Endometrial microvascular endothelial cells (primary cell): ENCODE measurements around the gene IFT88.

DNA sequence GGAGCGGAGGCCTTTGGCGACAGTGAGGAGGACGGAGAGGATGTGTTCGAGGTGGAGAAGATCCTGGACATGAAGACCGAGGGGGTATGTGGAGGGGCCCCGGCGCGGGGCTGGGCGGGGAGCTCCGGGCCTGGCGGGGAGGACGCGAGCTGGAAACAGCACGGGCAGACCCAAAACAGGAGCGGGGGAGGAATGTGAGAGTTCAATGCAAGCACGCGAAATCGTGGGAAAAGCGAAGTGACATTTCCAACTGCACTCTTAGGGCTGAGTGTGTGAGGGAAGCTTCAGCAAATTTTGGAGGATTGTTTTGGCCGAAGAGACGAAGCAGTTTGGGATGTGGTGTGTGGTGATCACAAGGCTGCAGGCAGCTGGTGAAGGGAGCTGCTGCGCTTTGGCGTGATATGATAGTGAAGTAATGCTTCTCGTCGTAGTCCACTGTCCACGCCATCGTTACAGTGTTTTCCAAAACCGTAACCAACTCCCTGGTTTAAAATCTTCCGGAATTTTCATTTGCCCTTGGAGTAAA, 482 bp downstream of the MPHOSPH8 start:
- RAMPAGE, long total RNA: no peak

GRCh38 chr13:19864607-19865235, 1.3 kb upstream of the ZMYM5 start:
- RAMPAGE, long total RNA: no peak

DNA sequence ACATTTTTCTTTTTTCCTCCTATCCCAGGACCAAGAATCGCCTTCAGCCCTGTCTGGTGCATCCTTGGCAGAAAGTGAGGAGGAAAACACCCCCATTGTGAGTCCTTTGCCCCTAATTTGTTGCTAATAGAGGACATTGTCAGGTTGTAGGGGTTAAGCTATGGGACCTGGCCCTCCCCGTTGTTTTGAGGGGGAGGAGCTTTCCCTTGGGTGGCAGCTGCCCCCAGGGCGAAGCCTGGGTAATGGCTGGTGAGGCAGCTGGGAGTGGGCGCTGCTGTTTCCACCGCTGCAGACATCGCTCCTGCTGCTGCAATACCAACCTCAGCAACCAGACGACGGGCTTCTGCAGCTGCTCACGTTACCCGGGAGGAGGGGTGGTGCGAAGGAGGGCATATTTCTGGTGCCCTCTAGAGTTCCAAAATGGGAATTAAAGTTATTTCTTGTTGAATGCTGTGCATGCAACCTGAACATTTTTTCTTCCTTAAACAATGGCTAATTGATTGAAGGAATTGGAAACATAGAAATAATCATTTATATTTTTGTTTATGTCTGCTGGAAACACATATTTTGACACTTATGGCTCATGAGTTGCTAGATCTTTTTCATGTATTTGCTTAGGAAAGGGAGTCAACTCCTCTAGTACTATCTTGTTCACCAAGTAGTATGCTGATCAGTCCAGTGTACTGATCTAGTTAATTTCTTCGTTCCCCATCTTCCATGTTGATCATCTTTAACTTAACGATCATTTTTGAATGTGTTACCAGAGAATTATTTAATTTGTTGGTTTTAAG, 1.6 kb downstream of the ZMYM2 start:
- RAMPAGE, long total RNA: no peak

DNA sequence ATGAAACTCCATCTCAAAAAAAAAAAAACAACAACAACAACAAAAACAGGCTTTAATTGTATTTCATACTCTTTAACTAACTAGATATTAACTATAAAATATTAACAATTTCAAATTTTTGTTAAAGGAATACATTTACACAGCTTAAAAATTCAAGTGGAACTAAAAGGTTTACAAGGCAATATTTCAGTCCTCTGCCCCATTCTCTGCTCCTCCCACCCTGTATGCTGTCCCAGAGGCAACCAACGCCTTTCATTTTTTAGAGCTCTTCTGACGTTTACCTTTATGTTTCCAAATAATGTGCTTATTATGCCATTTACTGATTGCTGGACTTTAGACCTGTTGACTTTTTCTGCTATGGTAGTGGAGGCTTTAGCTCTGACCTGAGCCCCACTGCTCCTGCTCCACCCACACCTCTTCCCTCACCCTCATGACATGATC, 31.1 kb upstream of the GJB6 start:
- RAMPAGE, long total RNA: no peak

- RAMPAGE, long total RNA: no peak
Measured at GRCh38 chr13:20391369-20391895, 134.2 kb downstream of the CRYL1 start.

- RAMPAGE, long total RNA: no peak
Measured at GRCh38 chr13:20424856-20425650, 100.6 kb downstream of the CRYL1 start.

GRCh38 chr13:20566963-20567674, at the start of gene IFT88:
IFT88 (plus strand) TSS chr13:20567157.
- RAMPAGE, long total RNA: start-site peak on the plus strand at chr13:20567138-20567184, 108 and 41 reads in 2 replicates

GRCh38 chr13:20974151-20974578, 71.6 kb upstream of the XPO4 start:
- RAMPAGE, long total RNA: no peak

DNA sequence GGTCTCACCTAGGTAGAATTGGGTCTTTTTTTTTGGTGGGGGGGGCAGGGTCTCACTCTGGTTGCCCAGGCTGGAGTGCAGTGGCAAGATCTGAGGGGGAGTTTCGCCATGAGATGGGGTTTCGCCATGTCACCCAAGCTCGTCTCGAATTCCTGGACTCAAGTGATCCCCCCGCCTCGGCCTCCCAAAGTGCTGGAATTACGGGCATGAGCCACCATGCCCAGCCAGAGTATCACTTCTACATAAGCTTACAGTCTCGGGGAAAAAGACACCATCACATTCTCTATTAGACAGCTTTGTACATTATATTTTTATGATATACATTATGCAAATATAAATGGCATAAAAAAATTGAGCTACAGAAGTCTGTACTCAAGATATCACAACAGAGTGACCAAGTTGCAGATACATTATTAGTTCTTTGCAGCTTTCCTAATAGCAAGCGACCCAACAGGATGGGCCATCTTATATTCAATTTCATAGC, 5.2 kb downstream of the LATS2 start:
- RAMPAGE, long total RNA: no peak

- RAMPAGE, long total RNA: no peak
Measured at GRCh38 chr13:22218557-22219215, 547.8 kb downstream of the FGF9 start.

GRCh38 chr13:23339674-23340846, 93.4 kb downstream of the SACS start:
- RAMPAGE, long total RNA: no peak

GRCh38 chr13:23392845-23393304, 40.6 kb downstream of the SACS start:
- RAMPAGE, long total RNA: no peak

GRCh38 chr13:23506479-23507286, 63.5 kb upstream of the TNFRSF19 start:
- RAMPAGE, long total RNA: no peak

DNA sequence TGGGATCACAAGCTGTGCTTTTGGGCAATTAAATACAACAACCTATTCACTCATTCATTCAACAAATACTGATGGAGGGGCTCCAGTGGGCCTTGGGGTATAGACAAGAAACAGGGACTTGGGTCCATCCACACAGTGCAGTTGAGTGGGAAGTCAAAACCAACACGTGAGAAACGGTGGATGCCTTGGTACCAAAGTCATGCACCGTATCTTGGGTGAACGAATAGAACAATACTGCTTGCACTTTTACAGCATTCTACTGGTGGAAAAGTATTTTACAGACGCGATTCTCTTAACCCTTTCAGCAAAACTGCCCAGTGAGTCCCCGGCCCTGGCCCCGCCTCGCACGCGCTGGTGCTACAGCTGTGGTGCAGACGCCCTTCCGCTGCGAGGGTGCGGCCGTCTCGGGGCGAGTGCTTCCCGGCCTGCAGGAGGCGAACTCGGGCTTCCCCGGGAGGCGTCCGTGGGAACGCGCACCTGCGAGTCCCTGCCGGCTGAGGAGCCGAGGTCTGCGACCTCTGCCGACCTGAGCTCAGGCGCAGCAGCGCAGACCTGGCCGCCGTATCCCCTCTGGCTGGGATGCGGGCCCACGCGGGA, 8.3 kb downstream of the TNFRSF19 start:
- RAMPAGE, long total RNA: no peak

DNA sequence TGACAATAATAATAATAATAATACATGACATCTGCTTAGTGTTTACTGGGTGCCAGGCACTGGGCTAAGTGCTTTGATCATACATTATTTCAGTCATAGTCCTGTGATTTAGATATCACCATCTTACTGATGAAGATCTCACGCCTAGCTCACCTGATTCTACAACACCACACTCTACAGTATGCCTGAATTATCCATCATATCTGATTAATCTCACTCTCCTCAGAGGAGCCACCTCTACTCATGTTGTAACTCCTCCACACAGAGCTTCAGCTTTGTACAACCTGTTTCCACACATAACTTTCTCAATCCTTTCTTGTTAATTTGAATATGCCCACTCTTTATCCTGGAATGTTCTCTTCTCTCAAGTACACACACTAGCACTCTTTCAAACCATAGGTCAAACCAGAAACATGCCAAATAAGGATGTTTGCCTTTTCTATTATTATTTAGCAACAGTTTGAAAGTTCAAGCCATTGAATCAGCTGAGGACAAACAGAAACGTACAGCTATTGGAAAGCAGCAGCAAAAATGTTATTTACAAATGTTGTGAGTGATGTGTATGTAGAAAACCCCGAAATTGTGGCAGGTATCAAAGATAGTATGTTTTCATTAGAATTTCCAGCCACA, 110.4 kb downstream of the MIPEP start:
- RAMPAGE, long total RNA: no peak

DNA sequence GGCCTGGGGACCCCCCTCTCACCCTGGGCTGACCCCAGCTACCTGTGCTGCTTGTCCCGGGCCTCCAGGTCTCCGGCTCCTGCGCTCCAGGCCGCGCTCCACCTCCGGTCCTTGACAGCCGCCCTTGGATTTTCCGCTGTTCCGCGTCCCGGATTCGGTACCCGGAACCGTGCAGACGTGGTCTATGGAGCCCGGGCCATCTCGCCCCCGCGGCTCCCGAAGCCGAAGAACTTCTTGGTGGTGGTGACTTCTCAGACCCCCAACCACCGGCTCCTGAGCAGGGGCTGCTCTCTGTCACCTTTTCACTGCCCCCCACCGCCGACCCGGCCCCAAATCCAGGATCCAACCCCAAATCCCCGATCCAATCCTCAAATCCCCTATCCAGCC, 56.5 kb upstream of the MIPEP start:
- RAMPAGE, long total RNA: no peak

GRCh38 chr13:24053343-24054055, 107.0 kb upstream of the SPATA13 start:
- RAMPAGE, long total RNA: no peak

GRCh38 chr13:24070602-24071069, 89.9 kb upstream of the SPATA13 start:
- RAMPAGE, long total RNA: no peak

DNA sequence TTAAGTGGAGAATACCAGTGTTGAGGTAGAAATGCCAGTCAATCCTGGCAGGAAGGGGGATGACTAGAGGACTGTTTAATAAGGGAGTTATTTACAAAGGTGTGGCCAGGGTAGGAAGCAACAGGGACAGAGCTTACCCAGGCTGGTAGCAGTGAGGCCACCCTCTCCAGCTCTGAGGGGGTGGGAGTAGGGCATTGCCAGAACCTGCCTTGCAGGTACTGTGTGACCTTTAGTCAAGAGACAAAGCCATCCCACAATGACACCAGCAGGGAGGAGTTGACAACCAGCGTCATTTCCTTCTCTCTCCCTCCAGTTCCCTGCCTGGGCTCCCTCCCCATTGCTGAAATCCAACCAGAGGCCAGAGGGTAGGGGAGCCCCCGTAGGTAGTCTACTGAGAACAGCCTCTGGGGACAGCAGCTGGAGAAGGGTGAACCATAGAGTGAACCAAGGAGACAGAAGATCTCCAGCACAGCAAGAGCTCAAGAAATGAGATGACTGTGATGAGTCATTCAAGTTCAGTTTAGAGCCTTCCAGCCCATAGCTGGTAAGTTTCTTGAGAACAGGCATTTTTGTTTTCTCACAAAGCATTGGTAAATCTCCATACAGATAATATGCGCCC, 33.3 kb upstream of the SPATA13 start:
- RAMPAGE, long total RNA: no peak

DNA sequence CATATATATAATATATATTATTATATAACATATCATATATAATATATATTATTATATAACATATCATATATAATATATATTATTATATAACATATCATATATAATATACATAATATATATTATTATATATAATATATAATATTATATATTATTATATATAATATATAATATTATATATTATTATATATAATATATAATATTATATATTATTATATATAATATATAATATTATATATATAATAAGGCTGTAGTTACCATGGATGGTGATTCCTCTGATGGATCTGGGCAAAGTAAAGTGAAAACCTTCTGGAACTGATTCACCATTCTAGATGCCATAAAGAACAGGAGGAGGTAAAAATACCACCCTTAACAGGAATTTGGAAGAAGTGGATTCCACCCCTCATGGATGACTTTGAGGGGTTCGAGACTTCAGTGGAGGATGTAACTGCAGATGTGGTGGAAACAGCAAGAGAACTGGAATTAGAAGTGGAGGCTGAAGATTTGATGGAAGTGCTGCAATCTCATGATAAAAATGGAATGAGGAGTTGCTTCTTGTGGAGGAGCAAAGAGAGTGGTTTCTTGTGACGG, 29.7 kb downstream of the SPATA13 start:
- RAMPAGE, long total RNA: no peak